Endothelial cell of umbilical vein (primary cell): ENCODE results near the genes TXN, LPAR1 and OR2K2.

- PRO-cap = no peak
CAGE:
- cytosol, long polyA minus RNA = no peak
- cytosol, long polyA plus RNA = no peak
- long polyA plus RNA = no peak
- nucleus, long polyA minus RNA = no peak
- nucleus, long polyA plus RNA = no peak
Measured at GRCh38 chr9:109817826-109818218, 37.8 kb downstream of the PALM2AKAP2 start.

DNA sequence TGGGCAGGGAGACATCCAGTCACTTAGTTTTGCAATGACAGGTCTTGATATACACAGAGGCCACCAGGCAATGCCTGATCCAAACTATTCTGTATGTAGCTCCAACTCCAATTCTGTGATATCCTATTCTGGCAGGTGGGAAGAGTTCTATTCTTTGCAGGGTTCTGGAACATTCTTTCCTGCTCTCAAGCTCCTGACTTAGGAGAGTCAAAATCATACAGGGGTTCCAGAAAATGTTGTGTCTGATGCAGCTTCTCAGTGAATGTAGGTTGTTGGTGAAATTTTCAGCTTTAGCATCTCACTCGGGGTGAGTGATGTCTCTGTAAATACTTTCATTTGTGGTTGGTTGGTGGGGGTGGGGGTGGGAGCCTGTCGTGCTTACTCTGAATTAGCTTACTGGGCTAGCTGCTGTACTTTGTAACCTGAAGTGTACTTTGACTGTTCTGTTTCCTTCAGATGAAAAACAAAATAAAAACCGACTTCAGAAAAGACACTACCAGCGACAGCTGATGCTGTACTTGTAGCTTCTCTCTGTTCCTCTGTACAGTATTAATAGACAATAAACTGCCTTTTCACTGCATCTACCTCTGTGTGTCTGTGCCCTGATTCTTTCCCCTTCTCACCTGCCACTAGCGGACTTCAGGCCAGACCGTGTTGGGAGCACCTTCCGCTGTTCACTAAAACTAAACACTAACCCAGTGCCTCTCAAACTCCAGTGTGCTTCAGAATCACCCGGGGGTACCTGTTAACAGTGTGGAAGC lies 171.1 kb downstream of the PALM2AKAP2 start:
- PRO-cap = no peak
CAGE:
- cytosol, long polyA minus RNA = no peak
- cytosol, long polyA plus RNA = no peak
- long polyA plus RNA = no peak
- nucleus, long polyA minus RNA = no peak
- nucleus, long polyA plus RNA = no peak

GRCh38 chr9:110048871-110049139 lies 159.2 kb downstream of the C9orf152 start:
- PRO-cap = no peak
CAGE:
- cytosol, long polyA minus RNA = no peak
- cytosol, long polyA plus RNA = no peak
- long polyA plus RNA = no peak
- nucleus, long polyA minus RNA = no peak
- nucleus, long polyA plus RNA = no peak

DNA sequence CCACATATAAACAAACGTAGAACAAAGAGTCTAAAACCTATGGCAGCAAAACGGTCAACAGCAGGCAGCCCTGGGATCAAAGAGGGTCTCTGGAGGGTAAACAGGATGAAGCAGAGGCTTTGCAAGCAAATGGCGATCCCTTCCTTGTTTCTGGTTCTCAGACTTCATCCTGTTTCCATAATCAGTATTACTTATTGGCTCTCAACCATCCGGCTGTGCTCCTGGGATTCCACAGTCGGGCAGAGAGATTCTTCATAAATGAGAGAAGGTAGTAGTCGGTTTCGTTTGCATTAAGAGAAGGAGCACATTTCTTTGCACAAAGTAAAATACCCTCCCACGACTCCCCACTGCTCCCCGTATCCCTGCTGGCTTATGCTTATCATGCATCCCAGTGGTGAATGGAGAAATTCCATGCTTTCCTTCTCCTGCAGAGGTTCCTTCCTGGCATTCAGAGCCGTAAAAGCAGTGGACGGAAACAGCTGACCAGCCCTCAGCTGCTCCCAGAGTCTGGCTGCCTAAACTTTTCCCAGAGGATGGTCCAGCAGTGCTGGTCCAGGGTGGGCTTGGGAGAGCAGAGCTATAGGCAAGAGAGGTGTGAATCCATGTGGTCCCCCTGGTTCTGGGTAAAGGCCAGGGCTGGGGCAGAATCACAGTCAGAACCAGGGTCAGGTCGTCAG lies 93.2 kb downstream of the C9orf152 start:
- PRO-cap = bidirectional peak, plus-strand start at position 529 of the sequence, minus-strand start at position 400 of the sequence
CAGE:
- cytosol, long polyA minus RNA = no peak
- cytosol, long polyA plus RNA = no peak
- long polyA plus RNA = no peak
- nucleus, long polyA minus RNA = start-site peak on the minus strand centred at position 285 of the sequence, 51 bp wide, 7 reads
- nucleus, long polyA plus RNA = no peak

GRCh38 chr9:110169962-110170972 lies 37.7 kb downstream of the C9orf152 start:
- PRO-cap = no peak
CAGE:
- cytosol, long polyA minus RNA = no peak
- cytosol, long polyA plus RNA = no peak
- long polyA plus RNA = no peak
- nucleus, long polyA minus RNA = no peak
- nucleus, long polyA plus RNA = no peak

GRCh38 chr9:110256177-110257253 lies at the start of gene TXN:
TSS of gene TXN (minus strand) at chr9:110256507.
- PRO-cap = bidirectional peak, plus-strand start at chr9:110256720, minus-strand start at chr9:110256507
CAGE:
- cytosol, long polyA minus RNA = start-site peak on the minus strand at chr9:110256487-110256601, 1,958 reads
- cytosol, long polyA plus RNA = start-site peak on the minus strand at chr9:110256433-110256605, 5,554 and 6,090 reads in 2 replicates
- long polyA plus RNA = start-site peak on the minus strand at chr9:110256501-110256592, 3,208 and 4,693 reads in 2 replicates
- nucleus, long polyA minus RNA = start-site peak on the minus strand at chr9:110256505-110256537, 375 reads
- nucleus, long polyA plus RNA = start-site peak on the minus strand at chr9:110256501-110256592, 1,085 and 1,410 reads in 2 replicates

GRCh38 chr9:110257844-110258438 lies 1.6 kb upstream of the TXN start:
- PRO-cap = no peak
CAGE:
- cytosol, long polyA minus RNA = no peak
- cytosol, long polyA plus RNA = no peak
- long polyA plus RNA = no peak
- nucleus, long polyA minus RNA = no peak
- nucleus, long polyA plus RNA = no peak

DNA sequence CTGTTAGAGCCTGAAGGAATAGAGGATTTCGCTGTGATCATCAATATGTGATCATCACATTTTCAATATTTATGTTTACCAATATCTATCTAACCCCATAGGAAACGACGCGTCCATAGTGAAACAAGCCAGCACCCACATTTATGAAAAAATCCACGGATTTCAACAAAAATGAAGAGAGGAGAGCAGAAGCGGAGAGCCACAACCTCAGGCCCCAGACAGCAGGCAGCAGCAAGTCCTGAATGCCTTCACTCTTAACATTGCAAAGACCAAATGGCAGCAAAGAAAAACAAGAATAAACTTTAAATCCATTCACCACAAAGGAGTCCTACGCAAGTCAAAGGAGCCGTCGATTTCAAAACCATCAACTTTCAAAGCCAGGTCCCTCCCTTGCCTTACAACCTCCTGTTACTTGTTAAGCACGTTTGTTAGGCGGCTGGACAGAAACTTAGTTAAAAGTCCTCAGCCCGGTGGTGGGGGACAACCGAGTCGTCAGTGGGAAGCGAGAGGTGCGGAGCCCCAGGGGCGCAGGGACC lies 1.0 kb downstream of the LPAR1 start:
- PRO-cap = no peak
CAGE:
- cytosol, long polyA minus RNA = no peak
- cytosol, long polyA plus RNA = no peak
- long polyA plus RNA = no peak
- nucleus, long polyA minus RNA = no peak
- nucleus, long polyA plus RNA = no peak

DNA sequence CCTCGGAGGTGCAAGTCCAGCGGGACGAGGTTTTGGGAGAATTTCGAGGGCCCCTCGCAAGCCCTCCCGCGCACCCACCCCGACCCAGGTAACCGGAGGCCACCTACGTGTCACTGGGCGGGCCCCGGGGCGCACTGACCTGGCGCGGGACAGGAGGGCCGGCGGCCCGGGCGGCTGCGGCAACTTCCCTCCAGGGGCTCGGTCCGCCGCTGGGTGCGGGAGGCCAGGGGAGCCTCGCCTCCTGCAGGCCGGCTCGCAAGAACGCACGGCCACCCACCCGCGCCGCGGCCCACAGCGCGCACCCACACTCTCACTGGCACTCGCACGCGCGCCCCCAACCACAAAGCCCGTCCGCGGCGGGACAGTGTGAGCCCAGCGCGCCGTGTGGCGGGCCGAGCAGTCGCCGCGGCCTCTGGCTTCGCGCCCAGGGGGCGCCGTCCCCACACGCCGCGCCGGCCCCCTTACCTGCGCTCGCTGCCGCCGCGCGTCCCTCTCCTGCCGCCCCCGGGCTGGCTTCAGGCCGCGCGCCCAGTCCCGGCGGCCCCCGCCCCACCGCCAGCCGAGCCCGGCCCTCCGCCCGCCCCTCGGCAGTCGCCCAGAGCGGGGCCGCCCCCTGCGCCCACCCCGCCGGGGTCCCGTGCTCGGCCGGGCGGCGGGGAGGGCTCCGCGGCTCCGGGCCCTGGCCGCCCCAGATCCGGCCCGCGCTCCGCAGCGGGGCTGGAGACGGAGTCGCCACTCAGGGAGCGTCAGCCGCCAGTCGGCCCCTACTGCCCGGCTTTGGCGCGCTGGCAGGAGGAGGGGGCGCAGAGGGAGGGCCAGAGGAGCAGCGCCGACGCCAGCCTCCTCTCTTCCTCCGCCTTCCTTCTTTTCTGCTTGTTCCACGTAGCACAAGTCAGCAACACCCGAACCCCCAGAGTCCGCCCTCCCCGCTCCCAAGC lies at the start of gene LPAR1:
Gene LPAR1, minus strand, starts transcription at position 769 of the 938 bp plus-strand sequence.
- PRO-cap = no peak
CAGE:
- cytosol, long polyA minus RNA = no peak
- cytosol, long polyA plus RNA = no peak
- long polyA plus RNA = no peak
- nucleus, long polyA minus RNA = no peak
- nucleus, long polyA plus RNA = no peak

- PRO-cap = no peak
CAGE:
- cytosol, long polyA minus RNA = no peak
- cytosol, long polyA plus RNA = no peak
- long polyA plus RNA = no peak
- nucleus, long polyA minus RNA = no peak
- nucleus, long polyA plus RNA = no peak
Measured at GRCh38 chr9:111038640-111039397, 549 bp upstream of the LPAR1 start.

DNA sequence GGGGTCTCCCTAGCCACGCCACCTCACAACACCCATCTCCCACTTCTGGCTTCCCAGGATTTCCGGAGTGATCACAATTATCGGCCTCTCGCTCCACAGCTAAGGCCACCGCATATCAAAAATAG lies 990 bp upstream of the LPAR1 start:
- PRO-cap = no peak
CAGE:
- cytosol, long polyA minus RNA = no peak
- cytosol, long polyA plus RNA = no peak
- long polyA plus RNA = no peak
- nucleus, long polyA minus RNA = no peak
- nucleus, long polyA plus RNA = no peak

GRCh38 chr9:111287855-111288130 lies 42.2 kb downstream of the OR2K2 start:
- PRO-cap = no peak
CAGE:
- cytosol, long polyA minus RNA = no peak
- cytosol, long polyA plus RNA = no peak
- long polyA plus RNA = no peak
- nucleus, long polyA minus RNA = no peak
- nucleus, long polyA plus RNA = no peak

DNA sequence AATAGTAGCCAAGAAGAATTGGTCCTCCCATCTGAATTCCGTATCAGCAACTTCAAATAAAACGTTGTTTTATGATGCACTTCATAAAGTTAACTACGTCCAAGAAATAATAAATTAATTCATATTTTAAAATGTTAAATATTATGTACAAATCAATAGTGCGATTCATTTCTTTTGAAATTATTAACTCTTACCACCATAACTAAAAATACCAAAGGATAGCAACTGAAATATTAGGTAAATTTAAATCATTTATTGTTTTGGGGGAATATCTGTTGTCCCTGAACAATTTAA lies at the start of gene OR2K2:
Gene OR2K2, minus strand, starts transcription at position 93 of the 294 bp plus-strand sequence.
- PRO-cap = no peak
CAGE:
- cytosol, long polyA minus RNA = no peak
- cytosol, long polyA plus RNA = no peak
- long polyA plus RNA = no peak
- nucleus, long polyA minus RNA = no peak
- nucleus, long polyA plus RNA = no peak

- PRO-cap = no peak
CAGE:
- cytosol, long polyA minus RNA = no peak
- cytosol, long polyA plus RNA = no peak
- long polyA plus RNA = no peak
- nucleus, long polyA minus RNA = no peak
- nucleus, long polyA plus RNA = no peak
Measured at GRCh38 chr9:111385194-111385520, 55.1 kb upstream of the OR2K2 start.

GRCh38 chr9:111656945-111657526 lies 4.4 kb upstream of the GNG10 start:
- PRO-cap = no peak
CAGE:
- cytosol, long polyA minus RNA = no peak
- cytosol, long polyA plus RNA = no peak
- long polyA plus RNA = no peak
- nucleus, long polyA minus RNA = no peak
- nucleus, long polyA plus RNA = no peak

DNA sequence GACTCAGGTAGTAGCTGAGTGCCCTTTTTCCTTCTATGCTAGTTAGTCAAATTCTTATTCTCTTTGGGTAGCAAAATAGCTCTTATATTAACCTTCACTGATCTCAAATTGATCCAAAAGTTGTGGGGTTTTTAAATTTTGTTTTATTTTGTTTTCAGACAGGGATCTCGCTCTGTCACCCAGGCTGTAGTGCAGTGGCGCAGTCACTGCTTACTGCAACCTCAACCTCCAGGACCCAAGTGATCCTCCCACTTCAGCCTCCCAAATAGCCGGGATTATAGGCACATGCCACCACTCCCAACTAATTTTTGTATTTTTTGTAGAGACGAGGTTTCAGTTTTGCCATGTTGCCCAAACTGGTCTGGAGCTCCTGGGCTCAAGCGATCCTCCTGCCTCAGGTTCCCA lies 40.6 kb upstream of the UGCG start:
- PRO-cap = no peak
CAGE:
- cytosol, long polyA minus RNA = no peak
- cytosol, long polyA plus RNA = no peak
- long polyA plus RNA = no peak
- nucleus, long polyA minus RNA = no peak
- nucleus, long polyA plus RNA = no peak

GRCh38 chr9:111932682-111933360 lies 36.2 kb downstream of the UGCG start:
- PRO-cap = no peak
CAGE:
- cytosol, long polyA minus RNA = no peak
- cytosol, long polyA plus RNA = no peak
- long polyA plus RNA = no peak
- nucleus, long polyA minus RNA = no peak
- nucleus, long polyA plus RNA = no peak

DNA sequence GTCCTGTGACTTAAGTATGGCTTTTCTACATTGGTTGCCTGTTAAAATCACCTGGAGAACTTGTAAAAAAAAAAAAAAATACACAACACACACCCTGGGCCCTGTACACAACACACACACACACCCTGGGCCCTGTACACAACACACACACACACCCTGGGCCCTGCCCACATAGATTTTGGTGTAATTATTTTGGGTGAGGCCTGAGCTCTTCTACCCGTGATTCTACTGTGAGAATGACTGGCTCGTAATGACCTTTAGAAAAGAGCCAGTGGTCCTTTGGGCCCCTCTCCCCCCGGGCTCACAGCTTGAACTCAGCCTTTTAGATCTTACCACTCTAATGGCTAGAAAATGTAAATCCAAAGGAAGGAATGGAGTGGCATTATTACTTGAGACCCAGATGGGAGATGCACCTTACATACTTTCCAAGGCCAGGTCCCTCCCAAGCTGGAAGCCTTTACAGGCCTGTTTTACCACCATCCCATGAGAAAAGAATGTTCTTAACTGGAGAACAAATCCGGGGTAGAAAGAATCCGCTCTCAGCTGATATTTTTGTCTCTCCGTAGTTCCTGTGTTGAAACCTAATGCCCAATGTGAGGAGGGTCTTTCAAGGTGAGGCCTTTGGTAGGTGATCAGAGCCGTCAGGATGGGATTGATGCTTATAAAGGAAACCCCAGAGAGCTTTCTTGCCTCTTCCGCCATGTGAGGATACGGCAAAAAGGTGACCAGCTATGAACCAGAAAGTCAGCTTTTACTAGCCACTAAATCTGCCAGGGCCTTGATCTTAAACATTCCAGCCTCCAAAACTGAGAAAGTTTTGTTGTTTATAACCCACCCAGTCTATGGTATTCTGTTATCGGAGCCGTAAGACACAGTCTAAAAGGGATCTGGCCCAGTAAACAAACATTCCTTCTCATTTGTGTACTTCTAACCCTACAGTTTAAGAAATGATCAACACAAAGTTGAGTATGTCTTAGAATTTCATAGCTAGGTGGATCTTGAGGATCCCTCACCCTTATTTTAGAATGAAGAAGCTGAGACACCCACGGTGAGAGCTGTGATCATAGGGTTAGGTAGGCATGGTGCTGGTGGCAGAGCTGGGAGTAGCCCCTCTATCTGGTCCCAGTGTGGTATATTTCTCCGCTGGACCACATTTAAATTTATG lies 39.3 kb downstream of the UGCG start:
- PRO-cap = no peak
CAGE:
- cytosol, long polyA minus RNA = no peak
- cytosol, long polyA plus RNA = no peak
- long polyA plus RNA = no peak
- nucleus, long polyA minus RNA = no peak
- nucleus, long polyA plus RNA = no peak

GRCh38 chr9:111959377-111960268 lies 63.0 kb downstream of the UGCG start:
- PRO-cap = bidirectional peak, plus-strand start at chr9:111959894, minus-strand start at chr9:111959711
CAGE:
- cytosol, long polyA minus RNA = no peak
- cytosol, long polyA plus RNA = no peak
- long polyA plus RNA = no peak
- nucleus, long polyA minus RNA = no peak
- nucleus, long polyA plus RNA = no peak

DNA sequence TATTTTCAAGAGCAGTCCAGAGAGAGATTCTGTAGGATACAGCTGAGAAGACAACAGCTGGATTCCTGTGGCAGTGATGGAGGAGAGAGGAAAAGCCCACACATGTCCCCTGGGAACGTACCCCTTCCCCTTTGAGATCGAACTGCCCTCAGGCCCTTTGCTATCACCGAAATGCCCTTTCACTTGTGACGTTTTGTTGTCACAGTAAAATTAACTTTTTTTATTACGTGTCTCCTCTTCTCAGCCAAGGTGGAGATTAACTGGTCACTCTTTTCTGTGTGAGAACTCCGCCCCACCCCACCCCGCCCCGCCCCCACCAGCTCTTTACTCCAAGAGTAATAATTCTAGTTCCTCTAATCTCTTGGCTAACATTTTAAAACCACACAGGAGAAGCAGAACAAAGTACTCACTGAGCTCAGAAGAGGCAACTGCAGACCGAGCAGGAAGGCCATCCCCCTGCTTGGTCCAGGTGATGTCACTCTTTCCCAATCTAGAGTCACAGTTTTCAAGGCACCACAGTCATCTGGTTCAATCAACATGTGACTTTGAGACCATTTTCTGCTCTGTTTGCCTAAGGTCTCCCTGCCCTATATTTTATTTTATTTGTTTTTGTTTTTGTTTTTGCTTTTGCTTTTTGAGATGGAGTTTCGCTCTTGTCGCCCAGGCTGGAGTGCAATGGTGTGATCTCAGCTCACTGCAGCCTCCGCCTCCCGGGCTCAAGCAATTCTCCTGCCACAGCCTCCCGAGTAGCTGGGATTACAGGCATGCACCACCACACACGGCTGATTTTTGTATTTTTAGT lies 105.5 kb downstream of the SUSD1 start:
- PRO-cap = no peak
CAGE:
- cytosol, long polyA minus RNA = no peak
- cytosol, long polyA plus RNA = no peak
- long polyA plus RNA = no peak
- nucleus, long polyA minus RNA = no peak
- nucleus, long polyA plus RNA = no peak